H9 (cell line): ENCODE data around the gene ASAP3.

- PRO-cap: no peak
Measured at GRCh38 chr1:22341925-22342611, 109.6 kb upstream of the ZBTB40 start.

DNA sequence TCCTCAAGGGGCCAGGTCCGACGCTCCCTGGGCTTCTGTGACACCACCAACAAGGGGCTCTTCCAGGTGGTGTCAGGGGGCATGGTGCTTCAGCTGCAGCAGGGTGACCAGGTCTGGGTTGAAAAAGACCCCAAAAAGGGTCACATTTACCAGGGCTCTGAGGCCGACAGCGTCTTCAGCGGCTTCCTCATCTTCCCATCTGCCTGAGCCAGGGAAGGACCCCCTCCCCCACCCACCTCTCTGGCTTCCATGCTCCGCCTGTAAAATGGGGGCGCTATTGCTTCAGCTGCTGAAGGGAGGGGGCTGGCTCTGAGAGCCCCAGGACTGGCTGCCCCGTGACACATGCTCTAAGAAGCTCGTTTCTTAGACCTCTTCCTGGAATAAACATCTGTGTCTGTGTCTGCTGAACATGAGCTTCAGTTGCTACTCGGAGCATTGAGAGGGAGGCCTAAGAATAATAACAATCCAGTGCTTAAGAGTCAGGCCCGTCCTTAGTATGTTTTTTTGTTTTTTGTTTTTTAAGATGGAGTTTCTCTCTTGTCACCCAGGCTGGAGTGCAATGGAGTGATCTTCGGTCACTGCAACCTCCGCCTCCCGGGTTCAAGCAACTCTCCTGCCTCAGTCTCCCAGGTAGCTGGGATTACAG lies 2.9 kb downstream of the C1QA start:
- PRO-cap: no peak

- PRO-cap: no peak
Measured at GRCh38 chr1:22773869-22774648, 63.4 kb downstream of the EPHB2 start.

GRCh38 chr1:22826413-22827463 lies 116.1 kb downstream of the EPHB2 start:
- PRO-cap: no peak

DNA sequence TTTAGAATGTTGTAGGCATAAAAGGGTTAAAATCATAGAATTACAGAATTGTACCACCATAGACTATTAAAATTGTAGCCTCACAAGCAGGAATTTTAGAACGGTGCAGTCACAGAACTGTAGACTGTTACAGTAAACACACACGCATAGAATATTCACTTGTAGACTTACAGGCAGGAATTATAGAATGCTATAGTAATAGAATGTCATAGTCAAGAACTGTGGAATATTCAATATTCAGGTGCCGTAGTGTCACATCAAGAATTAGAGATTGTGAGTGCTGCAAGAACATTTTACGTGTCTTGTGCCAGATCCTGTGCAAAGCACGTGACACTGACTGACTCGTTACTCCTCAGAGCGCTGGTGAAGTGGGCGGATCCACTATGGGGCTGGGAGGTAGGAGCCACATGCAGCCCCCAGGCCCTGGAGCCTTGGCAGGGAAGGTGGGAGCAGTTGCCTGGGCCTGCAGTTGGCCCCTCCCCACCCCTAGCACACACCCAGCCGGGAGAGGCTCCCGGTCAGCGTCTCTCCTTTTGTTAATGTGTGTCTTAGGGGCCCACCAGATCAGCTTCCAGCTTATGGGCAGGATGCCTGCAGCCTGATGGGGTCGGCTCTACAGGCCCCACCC lies 118.3 kb downstream of the EPHB2 start:
- PRO-cap: no peak

- PRO-cap: unidirectional peak, minus-strand start at chr1:22976475; unidirectional peak, minus-strand start at chr1:22976527
Measured at GRCh38 chr1:22976300-22976691, 3.6 kb upstream of the LACTBL1 start.

DNA sequence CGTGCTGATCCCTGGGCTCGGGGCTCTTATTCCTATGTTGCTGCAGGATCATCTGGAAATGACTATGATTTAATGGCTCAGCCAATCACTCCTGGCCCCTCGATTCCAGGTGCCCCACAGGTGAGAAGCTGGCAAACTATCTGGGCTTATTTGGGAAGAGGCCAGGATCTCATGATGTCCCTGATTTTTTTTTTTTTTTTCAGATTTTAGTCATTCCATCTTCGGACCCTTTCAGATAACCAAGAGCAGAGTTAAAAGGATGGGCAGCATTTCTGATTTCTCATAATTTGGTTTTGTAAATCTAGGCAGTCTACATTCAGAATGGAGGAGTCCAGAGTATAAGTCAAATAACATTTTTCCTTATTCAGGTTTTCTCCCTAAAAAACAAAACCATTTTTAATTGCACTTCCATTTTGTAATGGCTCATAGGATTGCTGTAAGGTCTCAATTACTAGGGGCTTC lies 63.0 kb downstream of the KDM1A start:
- PRO-cap: no peak

GRCh38 chr1:23303467-23304119 lies 40.5 kb downstream of the HNRNPR start:
- PRO-cap: no peak

DNA sequence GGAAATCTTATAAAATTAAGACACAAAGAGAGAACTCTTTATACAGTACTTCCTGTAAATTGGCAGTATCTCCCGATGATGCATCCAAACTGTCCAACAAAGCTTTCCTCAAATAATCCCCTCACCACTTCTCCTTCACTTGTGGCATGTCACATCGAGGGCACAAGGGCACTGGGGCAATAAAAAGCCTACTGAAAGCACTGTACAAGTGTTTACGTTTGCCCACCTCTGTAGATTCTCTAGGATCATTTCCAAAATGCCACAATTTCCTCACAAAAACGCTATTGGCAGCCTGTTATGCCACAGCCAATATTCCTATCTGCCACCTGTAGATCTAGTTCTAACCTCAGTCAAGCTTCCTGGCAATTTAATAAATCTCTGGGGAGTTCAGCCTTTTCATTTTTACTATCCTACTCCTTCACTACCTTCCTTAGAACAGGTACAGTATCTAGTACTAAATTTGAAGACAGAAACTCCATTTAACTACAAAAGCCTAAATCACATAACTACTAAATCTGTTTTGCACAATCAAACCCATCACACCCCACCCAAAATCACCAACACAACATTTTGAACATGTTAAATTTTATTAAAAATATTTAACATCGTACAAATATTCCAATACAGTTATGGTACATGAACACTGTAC lies 39.8 kb downstream of the HNRNPR start:
- PRO-cap: no peak

- PRO-cap: no peak
Measured at GRCh38 chr1:23319089-23320247, 24.6 kb downstream of the HNRNPR start.

- PRO-cap: no peak
Measured at GRCh38 chr1:23376958-23377812, 7.5 kb upstream of the ZNF436 start.

DNA sequence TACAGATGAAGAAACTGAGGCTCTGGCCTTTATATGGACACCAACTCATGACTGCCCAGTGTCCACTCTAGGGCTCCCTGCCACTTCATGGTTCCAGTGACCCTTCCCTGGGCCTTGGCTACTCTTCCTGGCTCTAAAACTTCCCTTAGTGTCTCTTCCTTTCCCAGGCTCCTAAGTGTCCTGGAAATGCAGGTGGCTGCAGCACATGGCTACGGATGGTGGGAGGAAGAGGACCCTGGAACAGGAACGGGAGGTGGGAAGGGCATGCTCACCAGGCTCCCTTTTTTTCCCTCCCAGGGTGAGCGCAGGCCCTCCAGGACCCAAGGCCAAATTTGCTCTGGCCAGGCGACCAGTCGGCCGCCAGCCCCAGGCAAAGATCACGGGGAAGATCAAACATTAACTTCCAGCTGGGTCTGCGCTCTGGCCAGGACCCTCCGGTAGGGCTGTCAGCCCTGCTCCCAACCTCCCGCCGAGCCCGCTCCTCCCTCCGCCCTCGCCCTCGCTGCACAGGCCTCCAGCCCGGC lies 1.1 kb downstream of the TCEA3 start:
- PRO-cap: no peak

DNA sequence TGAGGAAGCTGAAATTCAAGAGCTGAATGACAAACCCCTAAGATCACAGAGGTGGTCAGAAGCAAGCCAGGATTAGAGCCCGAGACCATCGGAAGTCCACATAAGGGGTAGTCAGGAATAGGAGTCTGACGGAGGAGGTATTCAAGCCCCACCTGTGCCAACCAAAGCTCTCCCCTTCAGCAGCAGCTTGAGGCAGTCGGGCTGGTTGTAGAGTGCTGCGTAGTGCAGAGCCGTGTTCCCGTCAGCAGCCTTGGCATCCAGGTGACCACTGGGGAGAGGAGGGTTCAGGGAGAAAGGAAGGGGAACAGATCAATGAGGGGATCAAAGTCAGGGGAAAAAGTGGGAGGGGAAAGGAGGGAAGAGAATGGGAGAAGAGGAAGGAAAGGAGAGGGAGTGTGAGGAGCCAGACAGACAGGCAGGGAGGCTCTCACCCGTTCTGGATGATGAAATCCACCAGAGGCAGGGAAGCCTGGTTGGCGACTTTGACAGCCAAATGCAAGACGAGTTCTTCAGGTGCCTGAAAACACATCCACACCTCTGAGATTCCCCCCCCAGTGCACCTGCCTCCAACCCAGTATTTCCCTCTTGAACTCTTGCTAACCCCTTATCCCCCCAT lies 9.7 kb upstream of the TCEA3 start:
- PRO-cap: no peak

- PRO-cap: bidirectional peak, plus-strand start at chr1:23484319, minus-strand start at chr1:23484164; bidirectional peak, plus-strand start at chr1:23484829, minus-strand start at chr1:23484567
Measured at GRCh38 chr1:23483806-23484934, at the start of gene ASAP3. Gene ASAP3, minus strand, starts transcription at chr1:23484179.

DNA sequence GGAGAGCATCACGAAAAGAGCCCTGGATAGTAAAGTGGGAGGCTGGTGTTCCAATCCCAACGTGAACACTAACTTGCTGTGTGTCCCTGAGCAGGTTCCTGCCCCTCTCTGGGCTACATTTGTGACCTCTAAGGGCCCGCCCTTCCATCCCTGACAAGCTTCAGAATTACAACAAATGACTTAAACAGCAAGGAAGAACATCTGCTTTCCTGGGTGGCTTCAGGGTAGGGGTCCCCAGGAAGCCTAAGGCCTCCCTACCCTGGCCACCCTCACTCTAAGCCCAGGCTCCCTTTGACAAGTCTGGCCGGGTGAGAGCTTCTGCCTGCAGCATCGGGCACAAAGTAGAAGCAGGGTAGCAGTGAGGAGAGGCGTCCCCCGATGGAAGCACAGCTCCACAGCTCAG lies 5.6 kb downstream of the ID3 start:
- PRO-cap: unidirectional peak, plus-strand start at position 272 of the sequence; unidirectional peak, plus-strand start at position 344 of the sequence

DNA sequence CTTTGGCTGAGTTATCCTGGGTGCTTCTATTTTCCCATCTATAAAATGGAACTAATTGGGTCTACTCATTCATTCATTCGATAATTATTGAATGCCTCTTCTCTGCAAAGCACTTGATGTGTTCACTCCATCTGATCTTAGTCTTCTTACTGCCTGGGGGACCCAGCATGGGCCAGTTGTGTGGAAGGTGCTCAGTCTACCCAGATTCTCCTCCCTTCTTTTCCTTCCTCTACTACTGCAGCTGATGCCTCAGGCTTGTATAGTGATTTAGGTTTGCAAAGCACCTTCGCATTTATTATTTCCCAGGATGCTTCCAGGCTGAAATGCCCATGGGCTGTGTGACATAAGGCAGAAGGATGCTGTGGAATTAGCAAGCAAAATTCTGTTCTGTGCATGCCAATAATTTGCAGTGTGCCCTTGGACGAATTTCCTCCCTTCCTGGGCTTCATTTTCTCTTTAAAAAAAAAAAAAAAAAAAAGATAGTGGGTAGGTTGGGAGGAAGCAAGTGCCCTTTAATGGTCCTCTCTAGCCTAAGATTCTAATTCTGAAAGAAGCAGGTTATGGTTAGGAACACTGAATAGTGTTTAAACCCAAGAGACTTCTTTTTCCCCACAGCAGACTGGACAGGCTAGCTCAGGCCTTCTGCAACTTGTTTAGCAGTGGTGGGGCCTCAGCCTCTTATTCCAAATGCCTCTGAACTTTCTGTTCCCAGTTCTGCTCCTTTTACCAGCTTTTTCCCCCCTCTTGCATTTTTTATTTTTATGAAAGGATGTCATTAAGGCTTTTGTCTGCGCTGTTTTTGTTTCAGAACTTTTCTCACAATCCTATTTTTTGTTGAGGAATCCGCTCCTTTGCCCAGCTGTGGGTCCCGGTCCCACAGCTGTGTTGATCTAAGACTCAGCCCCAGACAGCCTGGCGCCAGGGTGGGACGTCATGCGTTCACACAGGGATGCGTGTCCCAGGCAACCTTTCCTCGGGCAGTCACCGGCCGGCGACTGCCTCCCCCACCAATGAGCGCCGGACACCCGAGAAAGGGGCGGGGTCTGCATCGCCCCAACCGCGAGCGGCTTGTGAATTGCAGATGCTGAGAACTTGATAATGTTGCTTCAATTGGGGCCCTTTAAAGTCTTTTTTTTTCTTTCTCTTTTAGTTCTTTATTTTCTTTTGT lies 2.6 kb upstream of the ID3 start:
- PRO-cap: unidirectional peak, minus-strand start at position 695 of the sequence; bidirectional peak, plus-strand start at position 1,071 of the sequence, minus-strand start at position 892 of the sequence

DNA sequence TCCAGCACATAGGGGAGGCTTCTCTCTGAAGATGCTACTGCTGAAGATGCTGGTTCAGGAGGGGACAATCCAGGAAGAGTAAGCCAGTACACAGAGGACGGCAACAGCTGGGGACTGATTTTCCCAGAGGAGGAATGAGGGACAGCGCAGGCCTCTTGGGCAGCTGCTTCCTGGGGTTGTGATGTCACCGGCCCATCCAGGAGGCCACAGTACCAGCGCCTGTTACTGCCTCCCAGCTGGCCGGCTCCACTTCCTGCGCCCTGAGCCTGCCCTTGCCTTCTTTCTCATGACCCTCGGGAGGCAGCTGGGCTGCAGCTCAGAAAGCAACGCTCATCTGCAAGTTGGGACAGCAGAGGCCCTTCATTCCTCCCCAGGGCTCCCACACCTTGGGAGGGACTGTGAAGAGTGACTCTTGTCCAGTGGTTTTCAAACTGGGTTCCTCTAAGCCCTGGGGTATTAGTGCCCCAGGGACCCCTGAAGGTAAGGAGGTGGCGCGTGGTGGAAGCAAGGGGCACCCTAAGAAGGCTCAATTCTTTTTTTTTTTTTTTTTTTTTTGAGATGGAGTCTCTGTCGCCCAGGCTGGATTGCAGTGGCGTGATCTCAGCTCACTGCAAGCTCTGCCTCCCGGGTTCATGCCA lies 22.0 kb upstream of the ID3 start:
- PRO-cap: no peak

DNA sequence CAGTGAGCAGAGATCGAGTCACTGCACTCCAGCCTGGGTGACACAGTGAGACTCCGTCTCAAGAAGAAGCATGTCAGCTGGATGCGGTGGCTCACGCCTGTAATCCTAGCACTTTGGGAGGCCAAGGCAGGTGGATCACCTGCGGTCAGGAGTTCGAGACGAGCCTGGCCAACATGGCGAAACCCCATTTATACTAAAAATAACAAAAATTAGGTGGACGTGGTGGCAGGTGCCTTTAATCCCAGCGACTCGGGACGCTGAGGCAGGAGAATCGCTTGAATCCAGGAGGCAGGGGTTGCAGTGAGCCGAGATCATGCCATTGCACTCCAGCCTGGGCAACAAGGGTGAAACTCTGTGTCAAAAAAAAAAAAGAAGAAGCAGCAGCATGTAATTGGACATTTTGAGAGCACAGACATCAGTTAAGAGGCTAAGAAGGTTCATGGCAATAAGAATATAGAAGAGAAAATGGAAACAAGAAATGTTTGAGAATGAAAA lies 11.9 kb upstream of the ELOA start:
- PRO-cap: no peak

DNA sequence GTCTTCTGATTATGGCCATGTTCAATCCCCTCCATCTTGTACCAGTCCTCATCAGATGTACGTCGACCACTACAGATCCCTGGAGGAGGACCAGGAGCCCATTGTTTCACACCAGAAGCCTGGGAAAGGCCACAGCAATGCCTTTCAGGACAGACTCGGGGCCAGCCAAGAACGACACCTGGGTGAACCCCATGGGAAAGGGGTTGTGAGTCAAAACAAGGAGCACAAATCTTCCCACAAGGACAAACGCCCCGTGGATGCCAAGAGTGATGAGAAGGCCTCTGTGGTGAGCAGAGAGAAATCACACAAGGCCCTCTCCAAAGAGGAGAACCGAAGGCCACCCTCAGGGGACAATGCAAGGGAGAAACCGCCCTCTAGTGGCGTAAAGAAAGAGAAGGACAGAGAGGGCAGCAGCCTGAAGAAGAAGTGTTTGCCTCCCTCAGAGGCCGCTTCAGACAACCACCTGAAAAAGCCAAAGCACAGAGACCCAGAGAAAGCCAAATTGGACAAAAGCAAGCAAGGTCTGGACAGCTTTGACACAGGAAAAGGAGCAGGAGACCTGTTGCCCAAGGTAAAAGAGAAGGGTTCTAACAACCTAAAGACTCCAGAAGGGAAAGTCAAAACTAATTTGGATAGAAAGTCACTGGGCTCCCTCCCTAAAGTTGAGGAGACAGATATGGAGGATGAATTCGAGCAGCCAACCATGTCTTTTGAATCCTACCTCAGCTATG lies 8.0 kb downstream of the ELOA start:
- PRO-cap: no peak

DNA sequence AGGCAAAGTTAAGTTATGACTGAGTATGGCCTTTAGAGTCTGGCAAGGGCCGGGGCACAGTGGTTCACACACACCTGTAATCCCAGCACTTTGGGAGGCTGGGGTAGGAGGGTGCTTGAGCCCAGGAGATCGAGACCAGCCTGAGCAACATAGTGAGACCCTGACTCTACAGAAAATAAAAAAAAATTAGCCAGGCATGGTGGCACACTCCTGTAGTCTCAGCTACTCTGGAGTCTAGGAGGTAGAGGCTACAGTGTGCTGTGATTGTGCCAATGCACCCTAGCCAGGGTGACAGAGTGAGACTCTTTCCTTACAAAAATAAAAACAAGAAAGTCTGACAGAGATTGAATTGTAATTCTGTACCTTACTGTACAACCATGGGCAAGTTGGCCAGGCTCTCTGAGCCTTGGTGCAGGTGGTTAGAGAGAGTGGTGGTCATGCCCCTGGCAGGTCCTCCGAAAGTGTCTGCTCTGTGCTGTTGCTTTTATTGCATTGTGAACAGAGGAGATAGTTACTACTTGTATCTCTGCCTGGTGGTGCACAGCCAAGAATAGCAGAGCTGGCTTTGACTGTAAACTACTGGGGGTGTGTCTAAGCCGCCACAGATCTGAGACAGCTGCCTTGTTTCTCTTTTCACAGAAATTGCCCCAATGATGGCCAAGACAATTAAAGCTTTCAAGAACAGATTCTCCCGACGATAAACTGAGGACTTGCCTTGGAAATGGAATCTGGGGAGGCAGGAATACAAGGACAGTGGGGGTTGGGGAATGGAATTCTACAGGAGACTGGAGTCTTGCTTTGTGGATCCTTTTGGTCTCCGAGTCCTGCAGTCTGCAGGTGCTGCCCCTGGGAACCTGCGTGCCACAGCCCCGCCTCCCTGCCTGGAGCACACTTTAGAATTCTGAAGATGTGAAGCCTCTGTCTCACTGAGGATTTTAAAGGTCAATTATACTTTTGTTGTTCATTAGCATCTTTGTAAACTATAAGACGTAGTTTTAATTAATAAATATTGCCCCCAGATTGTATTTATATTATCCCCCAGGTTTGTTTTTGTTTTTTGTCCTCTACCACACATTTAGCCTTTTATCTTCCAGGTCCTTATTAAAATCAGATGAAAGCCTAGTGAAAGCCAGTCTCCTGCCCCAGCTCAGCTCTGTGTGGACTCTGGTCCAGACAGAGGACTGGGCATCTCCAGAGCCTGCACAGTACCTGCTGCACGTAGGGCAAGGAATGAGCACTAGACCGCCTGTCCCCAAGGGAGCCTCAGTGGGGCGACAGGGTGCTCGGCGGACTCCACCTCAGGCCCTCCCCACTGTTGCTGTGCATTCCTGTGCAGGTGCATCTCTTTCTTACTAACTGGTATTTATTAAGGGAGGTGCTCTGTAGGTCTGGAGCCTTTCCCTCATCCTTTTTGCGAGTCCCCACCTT lies 16.1 kb downstream of the ELOA start:
- PRO-cap: no peak